ENCODE data around the genes HECTD4 and SLC8B1.

GRCh38 chr12:111569851-111570607, 29.1 kb downstream of the ATXN2 start:
- PRO-cap, result no peak

DNA sequence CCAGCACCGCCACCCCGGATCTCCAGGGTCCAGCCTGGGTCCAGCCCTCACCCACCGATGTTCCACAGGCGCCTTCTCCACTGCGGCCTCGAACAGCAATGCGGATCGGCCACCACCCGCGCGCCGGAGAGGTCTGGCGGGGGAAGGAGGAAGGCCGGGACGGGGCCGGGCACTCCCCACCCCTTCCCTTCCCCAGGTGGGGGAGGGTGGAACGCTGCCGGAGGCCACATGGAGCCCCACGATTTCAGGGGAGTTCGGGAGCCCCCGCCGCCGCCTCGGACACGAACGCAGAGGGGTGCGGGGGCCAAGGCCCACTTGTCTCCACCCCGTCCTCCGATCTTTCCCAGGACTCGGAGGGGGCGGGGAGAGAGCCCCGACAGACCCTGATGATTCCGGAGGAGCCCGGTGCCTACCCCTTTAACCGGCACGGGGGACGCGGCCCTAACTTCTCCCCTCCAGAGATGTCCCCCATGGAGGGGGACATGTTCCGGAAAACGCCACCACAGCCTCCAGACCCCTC, 1.2 kb downstream of the ATXN2 start:
- PRO-cap, result no peak

GRCh38 chr12:111682792-111683551, 2.8 kb downstream of the BRAP start:
- PRO-cap, result no peak

DNA sequence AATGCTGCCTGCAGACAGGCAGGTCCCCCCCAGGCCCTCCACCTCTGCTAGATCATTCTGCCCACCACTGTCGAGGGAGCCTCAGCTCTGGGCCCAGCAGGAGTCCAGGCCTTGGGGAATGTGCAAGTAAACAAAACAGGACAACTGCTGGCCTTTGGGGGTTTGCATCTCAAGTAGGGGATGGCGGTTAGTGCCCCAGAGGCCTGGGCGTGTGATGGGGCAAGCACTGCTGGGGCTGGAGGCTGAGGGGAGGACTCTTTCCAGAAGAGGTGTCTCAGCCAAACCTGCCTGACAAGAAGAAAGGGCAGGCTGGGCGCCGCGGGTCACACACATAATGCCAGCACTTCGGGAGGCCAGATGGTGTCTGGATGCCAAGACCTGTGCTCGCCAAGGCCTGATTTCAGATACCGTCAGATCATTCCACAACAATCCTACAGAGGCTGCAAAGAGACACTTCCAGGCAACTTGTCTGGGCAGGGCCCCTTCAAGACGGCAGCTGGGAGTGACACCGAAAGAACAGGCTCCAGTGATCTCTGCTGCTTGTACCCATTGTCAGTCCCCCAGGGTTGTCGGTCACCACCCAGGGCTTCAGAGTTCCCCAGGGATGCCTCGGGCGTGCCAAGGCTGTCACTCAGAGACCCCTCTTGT, 8.5 kb upstream of the ALDH2 start:
- PRO-cap, result no peak

DNA sequence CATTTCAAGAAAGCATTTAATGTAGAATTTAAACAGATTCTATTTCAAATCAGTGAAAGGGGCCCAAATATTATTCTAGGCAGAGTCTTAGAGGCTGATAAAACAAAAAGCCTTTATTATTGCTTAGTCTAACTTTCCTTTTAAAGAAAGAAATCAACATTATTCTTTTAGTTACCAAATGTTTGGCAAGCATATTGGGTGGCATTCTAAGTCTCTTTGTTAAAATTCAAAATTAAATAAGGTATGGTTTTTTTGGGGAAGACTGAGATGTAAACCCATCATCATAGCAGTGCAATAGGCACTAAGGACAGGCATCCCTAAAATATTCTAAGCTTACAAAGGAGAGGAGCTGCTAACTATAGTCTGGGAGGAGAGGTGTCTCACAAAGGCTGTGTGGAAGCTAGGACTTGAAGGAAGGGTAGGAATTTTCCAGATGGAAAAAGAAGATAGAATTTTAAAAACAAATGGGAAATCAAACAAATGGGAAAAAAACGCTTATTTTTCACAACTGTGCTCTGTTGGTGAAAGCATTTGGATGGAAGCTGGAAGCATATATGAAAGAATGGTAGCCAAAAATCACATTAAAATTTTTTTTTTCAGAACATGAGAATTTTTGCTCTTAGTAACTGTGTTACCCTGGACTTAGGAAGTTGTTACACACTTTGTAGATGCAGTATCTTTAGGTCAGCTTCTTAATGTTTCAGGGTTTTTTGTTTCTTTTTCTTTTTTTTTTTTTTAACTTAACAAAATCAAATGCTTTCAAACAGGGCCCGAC, 26.1 kb downstream of the MAPKAPK5 start:
- PRO-cap, result no peak

- PRO-cap, result no peak
Measured at GRCh38 chr12:111888405-111888630, 46.3 kb downstream of the MAPKAPK5 start.

DNA sequence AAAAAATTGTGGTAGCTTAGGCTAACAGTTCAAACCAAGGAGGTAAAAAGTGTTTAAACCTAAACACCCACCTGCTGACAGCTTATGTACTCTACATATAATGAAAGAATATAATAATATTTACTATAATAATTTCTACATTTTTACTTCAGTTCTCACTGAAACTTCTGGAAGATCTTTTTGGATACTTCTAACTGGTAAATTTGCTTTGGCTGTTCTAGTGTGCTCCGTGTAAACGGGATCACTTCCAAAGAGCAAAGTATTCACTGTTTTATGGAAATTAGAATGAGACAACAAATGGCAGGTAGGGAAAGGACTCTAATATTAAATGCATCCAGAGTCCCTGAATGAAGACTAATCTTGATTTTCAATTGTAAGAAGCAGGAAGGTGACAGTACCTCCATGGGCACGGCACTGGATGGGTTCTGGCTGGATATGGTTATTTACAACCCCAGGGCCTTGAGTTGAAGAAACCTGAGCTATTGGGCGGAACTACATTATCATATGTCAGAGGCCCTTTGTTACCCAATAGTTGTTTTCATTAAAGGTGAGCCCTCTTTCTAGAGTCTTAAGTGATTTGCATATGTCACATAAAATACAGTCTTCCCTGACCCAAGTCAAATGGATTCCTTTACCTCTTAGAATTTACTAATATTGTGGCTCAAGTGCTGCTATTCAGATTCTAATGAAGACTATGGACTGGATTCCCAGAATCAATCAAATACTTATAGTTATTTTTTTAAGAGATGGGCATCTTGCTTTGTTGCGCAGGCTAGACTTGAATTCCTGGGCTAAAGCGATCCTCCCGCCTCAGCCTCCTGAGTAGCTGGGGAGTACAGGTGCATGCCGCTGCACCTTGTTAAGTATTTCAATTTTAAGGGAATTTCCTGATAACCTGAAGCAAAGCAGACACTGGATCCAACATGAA, 10.7 kb downstream of the ERP29 start:
- PRO-cap, result no peak

GRCh38 chr12:112045813-112046633, 32.8 kb downstream of the ERP29 start:
- PRO-cap, result no peak

- PRO-cap, result bidirectional peak, plus-strand start at chr12:112108150, minus-strand start at chr12:112108057
Measured at GRCh38 chr12:112107580-112108294, 846 bp downstream of the NAA25 start.

DNA sequence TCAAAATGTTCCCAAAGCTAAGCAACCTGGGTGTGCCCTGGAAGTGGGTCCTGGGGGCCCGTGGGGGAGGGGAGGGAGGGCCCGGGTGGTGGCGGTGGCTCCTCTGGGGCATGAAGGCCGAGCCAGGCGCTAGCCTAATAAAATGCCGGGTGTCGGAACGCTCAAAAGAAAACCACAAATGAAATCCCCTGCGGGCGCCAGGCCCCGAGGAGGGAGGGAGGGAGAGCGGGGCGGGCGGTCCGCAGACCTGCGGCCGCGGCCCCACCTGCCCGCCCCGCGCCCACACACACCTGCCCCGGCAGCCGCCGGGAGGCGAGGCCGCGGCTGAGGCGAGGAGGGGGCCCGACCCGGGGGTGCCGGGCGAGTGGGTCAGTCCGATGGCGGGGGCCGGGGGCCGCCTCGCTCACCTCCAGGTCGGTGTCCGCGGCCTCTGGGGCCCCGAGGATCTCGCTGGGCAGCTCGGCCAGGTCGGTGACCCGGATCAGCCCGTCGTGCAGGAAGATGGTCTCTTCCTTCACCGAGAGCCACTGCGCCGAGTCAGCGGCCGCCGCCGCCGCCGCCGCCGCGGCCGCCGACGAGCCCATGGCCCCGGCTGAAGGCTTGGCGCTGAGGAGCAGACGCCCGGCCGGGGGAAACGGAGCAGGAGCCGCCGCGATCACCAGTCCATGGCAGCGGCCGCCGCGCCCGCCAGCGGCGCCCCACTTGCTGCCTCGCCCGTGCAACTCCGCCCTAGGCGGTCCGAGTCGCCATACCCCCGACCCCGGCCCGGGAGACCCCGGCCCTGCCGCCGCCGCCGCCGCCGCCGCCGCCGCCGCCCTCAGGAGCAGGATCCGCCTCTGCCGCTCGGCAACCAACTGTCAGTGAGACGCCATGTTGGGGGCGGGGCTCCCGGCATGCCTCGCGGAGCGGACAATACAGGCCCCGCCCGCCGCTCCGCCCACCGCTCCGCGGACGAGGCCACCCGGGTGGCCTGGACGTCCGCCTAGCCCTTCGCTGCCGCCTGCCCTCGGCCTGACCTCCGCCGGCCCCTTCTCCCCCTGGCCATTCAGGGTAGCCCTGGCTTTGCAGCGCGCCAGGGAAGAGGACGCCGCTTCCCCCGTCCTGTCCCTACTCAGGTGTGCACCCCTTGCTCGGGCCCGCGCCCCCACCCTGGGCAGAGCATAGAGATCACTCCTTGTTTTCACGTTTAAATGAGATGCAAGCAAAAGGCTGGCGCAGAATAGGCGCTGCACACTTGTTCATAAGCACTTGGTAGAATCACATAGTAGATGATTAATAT, at the start of gene HECTD4:
TSS of gene HECTD4 (minus strand) at position 887 of the 1,279 bp plus-strand sequence.
- PRO-cap, result bidirectional peak, plus-strand start at position 244 of the sequence, minus-strand start at position 328 of the sequence; bidirectional peak, plus-strand start at position 616 of the sequence, minus-strand start at position 867 of the sequence

- PRO-cap, result no peak
Measured at GRCh38 chr12:112408593-112408741, 938 bp downstream of the RPL6 start.

DNA sequence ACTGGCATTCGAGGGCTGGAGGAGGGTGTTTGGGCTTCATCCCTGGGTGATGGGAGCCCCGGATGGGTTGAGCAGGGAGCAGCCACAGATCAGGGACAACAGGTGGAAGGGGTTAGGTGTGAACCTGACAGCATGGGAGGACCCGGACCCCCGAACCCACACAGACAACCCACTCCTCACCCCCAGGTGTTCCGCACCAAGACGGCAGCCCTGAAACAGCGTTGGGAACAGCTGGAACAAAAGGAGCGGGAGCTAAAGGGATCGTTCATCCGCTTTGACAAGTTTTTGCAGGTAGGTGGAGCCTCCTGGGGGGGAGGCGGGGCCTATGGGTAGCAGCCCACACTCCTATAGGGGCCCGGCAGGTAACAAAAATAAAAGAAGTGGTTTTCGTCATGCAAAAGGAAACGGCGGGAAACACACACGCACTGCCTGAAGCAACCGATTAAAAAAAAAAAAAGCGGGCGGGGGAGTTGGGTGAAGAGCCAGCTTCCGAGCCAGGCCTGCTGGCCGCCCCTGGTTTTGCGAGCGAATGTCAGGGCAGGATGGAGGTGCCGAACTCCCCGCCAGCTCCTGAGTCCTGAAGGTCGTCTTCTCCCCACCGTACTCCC, 3.2 kb downstream of the CFAP73 start:
- PRO-cap, result no peak

DNA sequence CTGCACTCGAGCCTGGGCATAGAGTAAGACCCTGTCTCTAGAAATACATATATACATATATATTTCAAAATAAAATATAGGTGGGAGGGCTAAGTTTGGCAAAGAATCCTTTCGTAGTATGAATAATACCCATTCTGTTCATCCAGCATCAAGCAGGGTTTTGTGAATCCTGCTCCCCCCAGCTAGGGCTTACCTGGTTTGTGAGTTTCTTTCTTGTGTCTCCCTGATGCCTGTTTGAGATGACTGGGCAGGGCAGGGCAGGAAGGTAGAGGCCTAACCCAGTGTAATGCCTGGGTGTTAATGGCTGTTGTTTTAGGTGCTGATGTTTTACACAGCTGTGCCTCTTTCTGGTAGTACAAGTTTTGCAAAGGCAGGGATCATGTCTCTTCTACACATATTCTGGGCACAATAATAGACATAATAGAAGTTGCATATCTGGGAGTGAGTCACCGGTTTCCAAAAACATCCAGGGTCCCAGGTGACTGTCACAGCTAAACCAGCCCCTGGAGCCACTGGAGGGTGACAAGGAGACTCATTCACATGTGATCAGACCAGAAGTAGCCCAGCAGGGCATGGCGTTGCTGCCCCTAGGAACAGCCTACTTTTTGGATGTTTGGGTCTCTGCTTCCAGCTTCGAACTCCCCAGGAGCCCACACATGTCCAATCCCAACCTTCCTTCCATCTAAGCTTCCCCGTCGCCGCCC, 18.0 kb downstream of the TPCN1 start:
- PRO-cap, result no peak

DNA sequence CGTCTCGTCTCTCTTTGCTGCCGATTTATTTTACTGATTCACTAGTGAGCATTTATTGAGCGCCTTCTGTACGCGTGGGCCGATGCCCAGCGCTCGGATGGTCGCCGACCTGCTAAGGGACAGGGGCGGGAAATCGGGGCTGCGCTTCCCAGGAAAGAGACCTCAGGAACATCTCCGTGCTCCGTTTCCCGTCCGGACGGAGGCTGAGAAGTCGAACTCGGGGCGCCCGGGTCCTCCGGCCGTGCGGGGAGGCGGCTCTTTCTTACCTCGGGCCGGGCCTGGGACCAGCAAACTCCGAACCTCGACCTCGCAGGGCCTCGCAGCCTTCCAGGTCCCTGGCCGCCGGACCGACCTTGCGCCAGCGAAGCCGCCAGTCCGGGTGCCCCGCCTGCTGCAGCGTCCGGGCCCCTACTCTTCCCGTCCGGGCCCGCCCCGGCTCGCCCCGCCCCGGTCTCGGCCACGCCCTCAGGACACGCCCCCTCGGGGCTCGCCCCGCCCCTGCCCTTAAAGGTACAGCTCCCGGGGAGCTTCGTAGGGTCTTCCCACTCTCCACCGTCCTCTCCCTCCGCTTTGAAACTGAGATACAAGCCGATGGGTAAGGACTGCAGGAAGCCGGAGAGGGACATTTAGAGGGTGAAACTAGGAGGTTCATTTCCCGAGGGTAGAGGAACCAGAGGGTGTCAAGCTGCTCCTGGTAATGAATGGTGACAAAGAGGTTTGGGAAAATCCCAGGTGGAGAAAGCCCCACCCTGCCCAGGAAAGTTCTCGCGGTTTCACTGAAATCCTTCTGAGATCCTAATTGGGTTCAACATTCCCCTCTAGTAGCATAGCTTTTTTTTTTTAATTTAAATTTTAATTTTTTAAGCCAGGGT, at the start of gene SLC8B1:
TSS of gene SLC8B1 (minus strand) at position 383 of the 872 bp plus-strand sequence.
- PRO-cap, result bidirectional peak, plus-strand start at position 507 of the sequence, minus-strand start at position 355 of the sequence

DNA sequence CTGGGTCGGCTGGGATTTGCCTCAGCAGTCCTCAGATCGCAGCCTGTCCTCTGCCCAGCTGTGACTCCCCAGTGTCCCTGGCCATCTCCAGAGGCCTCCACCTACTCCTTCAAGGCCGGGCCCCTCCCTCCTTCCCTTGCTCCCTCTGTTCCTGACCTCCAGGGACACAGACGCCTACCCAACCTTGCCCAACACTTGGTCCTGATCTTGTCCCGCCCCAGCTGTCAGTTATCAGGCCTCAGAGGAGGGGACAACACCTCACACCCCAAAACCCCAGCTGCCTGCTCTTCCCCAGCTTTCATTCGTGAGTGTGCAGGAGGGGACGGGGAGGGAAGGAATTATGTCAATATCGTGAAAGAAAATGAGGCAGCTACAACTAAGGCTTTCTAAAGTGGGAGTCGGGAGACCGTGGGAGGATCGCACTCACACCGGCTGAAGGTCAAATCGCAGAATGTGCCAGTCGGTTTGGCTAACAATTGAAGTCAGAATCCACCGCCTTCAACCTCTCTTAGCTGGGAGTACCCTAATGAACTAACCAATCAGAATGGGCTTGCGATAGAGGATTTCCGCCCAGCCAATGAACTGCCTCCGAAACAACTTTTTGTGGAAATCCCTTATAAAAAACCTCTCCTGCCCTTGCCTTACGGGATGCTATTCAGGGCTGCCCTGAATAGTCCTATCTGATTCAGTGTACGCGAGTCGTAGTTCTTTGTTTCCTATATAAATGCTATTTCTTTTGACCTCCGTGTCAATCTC, 9.3 kb upstream of the PLBD2 start:
- PRO-cap, result no peak

DNA sequence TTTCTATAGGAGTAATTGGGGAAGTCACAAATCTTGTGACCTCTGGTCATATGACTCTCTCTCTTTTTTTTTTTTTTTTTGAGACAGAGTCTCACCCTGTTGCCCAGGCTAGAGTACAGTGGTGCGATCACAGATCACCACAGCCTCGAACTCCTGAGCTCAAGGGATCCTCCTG, 5.8 kb upstream of the SDSL start:
- PRO-cap, result no peak

GRCh38 chr12:113773232-113773971, 192.7 kb downstream of the RBM19 start:
- PRO-cap, result no peak

GRCh38 chr12:113863123-113863610, 103.0 kb downstream of the RBM19 start:
- PRO-cap, result no peak

GRCh38 chr12:114479842-114480253, 73.9 kb upstream of the TBX5 start:
- PRO-cap, result no peak

GRCh38 chr12:114580327-114580711, 103.7 kb downstream of the TBX3 start:
- PRO-cap, result no peak

Data from neuron (in vitro differentiated cells).